Ovary (tissue), 7 donors: Measurements from ENCODE around the genes HYKK and CTSH.

DNA sequence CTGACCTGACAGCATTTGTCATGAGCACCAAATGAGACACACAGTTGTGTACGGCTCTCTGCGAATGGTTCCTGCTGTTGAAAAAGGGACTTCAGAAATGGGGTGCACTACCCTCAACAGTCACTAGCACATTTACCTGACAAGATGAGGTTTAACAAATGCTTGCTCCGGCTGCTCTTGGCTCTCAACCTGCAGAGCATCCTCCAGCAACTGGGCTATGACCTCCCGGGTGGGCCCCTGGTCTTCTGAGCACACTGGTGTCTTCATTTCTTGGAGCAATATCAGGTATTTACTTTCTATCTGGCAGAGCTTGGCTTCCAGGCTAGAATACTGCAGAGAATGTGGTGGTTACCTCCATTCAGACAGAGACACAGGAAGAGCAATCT, 61.1 kb downstream of the TBC1D2B start:
- PRO-cap, 7 experiments: no peak in any of the 7 experiments
- RAMPAGE, long total RNA, 2 experiments: no peak in any of the 2 experiments

DNA sequence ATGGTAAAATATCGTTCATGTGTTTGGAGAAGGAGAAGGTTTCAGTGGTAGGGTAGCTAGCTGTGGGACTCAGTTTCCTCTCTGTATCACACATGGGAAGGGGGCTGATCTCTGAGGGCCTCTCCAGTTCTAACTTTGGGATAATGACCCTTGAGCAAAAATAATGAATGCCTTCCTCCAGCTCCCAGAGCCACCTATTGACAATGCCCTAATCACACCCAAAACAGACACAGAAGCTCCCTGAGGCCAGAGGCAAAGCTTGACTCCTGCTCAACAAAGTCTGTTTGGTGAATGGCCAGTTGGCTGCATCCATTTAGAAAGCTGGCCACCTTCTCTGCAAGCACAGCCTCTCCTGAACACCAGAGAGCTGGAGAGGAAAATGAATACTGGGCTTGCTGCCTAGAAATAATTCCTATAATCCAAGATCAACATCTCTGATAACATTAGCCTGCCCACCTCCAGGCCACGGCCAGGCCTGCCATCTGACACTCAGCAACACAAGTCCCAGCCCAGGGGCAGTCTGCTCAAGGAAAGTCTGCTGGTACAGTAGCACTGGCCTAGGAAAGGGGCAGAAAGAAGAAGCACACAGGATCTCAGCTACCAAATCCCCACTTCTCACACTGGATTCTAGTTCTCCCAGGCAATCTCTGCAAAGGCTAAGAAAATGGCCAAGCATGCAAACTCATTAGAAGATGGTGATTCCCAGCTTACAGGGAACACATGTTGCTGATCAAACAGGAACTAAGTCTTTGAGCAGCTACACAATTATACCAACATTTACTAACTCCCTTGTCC, 10.2 kb downstream of the TBC1D2B start:
- PRO-cap, 7 experiments: no peak in any of the 7 experiments
- RAMPAGE, long total RNA, 2 experiments: no peak in any of the 2 experiments

DNA sequence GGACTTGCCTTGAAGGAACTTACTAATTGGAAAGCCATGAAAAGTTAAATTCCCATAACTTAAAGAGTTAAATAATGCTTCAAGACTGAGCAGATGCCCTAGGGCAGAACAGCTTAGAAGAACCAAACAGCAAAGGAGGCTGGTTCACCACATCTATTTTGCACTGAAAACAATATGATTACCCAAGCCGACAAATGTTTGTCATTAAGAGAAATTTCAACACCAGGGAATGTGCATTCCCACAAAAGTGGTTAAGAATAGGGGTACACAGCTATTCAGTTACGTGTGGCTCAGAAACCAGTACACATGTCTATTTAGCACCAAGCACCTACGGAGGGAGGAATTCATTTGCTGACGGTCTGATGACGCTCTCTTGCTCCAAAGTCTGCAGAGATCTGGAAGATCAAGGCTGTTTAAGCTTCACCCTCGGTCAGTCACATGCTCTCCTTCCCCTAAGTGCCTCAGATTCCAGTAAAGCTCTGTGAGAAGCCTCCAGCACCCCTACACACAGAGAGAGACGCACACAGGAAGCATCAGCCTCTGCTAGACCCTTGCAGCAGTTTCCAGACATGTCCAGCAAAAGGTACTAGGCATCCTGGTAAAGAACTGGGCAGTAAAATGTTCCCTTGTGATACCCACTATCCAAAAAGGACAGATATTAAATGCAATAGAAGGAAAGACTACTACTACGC, 5.0 kb downstream of the TBC1D2B start:
- PRO-cap, 7 experiments: peak in 7 of 7 experiments; most common plus-strand start position 502 of the sequence (in 6); most common minus-strand start position 387 of the sequence (in 2)
- RAMPAGE, long total RNA, 2 experiments: start-site peak on the plus strand in 1 of 2 experiments, centred at position 511 of the sequence, 15 reads per replicate

- PRO-cap, 7 experiments: no peak in any of the 7 experiments
- RAMPAGE, long total RNA, 2 experiments: no peak in any of the 2 experiments
Measured at GRCh38 chr15:78082351-78082825, 4.9 kb upstream of the TBC1D2B start.

DNA sequence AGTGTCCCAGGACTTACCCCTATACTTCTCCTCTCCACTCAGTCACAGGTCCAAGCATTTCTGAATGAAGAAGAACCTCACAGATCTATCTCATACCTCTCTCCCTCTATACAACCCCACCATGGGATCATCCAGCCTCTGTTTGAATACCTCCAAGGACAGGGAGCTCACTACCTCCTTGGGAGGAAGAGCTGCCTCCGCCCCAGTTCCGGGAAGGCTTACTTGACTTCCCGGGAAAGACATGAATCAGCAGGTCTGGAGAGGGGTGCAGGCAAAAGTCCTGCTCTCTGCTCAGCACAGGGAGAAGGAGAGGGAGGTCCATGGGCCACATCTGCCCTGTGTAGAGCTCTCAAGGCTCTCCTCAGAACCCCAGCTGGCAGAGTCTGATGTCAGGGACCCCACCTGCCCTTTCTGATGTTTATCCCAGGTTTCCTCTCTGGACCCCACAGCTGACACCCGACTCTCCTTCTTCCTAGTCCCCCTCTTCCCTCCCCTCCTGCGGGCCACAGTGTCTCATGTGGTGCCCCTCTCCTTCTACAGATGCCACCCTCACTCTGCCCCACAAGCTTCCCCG, 7.1 kb upstream of the SKIC8 start:
- PRO-cap, 7 experiments: no peak in any of the 7 experiments
- RAMPAGE, long total RNA, 2 experiments: no peak in any of the 2 experiments

DNA sequence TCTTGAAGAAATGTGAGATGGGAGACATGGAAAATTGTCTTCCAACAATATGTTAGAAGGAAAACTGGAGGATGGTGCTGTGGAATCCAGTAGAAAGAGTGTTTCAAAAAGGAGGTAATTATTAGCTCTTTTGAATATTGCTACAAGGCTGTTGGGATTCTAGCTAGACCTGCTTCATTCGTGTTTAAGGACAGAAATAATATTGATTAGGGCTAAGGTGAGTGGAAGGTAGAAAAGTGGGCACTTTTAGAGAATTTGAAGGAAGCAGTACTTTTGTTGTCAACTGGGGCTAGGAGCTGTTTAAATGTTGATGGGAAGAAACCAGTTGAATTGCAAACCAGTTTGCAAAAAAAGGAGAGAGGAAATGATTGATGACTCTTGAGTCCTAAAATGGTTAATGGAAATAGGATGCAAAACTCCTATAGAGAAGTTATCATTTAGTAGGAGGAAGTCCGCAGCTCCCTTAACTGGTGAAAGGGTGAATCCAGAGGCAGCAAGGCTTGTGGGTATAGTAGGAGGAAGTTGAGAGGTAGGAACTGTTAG, 15.2 kb downstream of the IREB2 start:
- PRO-cap, 7 experiments: no peak in any of the 7 experiments
- RAMPAGE, long total RNA, 2 experiments: no peak in any of the 2 experiments

GRCh38 chr15:78507085-78507746, at the start of gene HYKK:
TSS of gene HYKK (plus strand) at chr15:78507577.
- PRO-cap, 7 experiments: peak in 7 of 7 experiments; most common plus-strand start chr15:78507383 (in 2); most common minus-strand start chr15:78507266 (in 6)
- RAMPAGE, long total RNA, 2 experiments: start-site peak on the plus strand in 2 of 2 experiments, at chr15:78507556-78507594 at its widest, 112 to 185 reads per replicate

- PRO-cap, 7 experiments: no peak in any of the 7 experiments
- RAMPAGE, long total RNA, 2 experiments: no peak in any of the 2 experiments
Measured at GRCh38 chr15:78549274-78549925, 9.2 kb downstream of the PSMA4 start.

GRCh38 chr15:78619665-78620676, 825 bp downstream of the CHRNA3 start:
- PRO-cap, 7 experiments: no peak in any of the 7 experiments
- RAMPAGE, long total RNA, 2 experiments: no peak in any of the 2 experiments

GRCh38 chr15:78943527-78944197, 1.2 kb downstream of the CTSH start:
- PRO-cap, 7 experiments: no peak in any of the 7 experiments
- RAMPAGE, long total RNA, 2 experiments: no peak in any of the 2 experiments

- PRO-cap, 7 experiments: peak in 7 of 7 experiments; most common plus-strand start chr15:78945198 (in 4); most common minus-strand start chr15:78945046 (in 7)
- RAMPAGE, long total RNA, 2 experiments: start-site peak on the minus strand in 2 of 2 experiments, at chr15:78944990-78945062 at its widest, 436 to 597 reads per replicate
Measured at GRCh38 chr15:78944691-78945584, at the start of gene CTSH. TSS of gene CTSH (minus strand) at chr15:78945046.

DNA sequence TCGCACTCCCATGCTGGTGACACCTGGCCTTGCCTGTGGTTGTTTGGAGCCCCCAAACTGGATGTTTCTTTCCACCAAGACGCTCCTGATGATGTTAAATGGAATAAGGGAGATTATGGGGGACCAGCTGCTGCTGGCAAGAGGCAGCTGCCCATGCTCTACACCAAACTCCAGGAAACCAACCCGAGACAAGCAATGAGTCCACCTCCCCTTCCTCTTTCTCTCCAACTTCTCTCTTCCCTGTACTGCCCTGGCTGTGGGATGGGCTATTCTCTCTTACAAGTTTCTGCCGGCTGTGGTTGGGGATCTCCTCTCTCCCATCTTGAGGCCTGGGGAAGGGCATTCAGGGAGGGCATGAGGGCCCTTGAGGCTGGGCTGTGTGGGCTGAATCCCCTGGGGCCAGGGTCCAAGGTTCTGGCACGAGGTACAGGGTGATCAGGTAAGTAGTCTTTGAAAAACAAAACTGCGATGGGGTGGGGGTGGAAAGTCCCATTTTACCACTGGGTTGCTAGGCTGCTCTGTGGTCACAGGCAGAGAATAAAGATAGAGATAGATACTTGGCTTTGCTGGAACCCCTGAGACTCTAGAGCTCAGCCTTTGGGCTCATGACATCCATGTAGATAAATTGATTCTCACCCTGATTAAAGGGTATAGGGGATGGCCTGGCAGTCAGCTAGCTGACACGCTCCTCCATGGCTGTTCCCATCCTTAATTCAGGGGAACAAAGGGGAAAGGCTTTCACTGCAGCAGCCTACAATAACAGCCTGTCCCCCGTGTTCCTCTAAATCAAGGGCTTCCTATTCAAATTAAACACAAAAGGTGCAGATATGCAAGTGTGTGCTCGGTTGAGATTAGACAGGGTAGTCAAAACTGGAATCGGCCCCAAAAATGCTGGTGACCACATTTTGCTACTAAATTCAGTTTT, 32.4 kb upstream of the CTSH start:
- PRO-cap, 7 experiments: no peak in any of the 7 experiments
- RAMPAGE, long total RNA, 2 experiments: no peak in any of the 2 experiments

DNA sequence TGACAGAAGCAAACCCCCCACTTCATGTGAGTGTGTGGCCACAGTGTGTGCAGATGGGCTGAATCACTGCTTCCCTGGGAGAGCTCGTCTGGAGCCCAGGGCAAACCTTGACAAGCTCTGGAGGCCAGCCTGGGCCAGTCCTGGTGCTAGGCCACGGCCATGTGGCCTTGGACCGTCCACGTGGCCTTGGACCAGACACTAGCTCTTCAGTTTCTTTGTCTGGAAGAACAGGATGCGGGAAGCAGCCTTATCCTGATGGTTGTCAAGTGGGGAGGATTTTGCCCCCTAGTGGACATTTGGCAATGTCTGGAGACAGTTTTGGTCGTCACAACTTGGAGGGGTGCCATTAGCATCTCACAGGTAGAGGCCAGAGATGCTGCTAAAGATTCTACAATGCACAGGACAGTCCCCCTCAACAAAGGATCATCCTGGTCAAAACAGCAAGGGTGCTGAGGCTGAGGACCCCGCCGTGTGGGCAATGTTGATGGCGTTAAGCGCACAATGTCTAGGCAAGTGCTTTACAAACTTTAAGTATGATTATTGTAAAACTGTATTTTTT, 34.8 kb upstream of the CTSH start:
- PRO-cap, 7 experiments: no peak in any of the 7 experiments
- RAMPAGE, long total RNA, 2 experiments: no peak in any of the 2 experiments

- PRO-cap, 7 experiments: no peak in any of the 7 experiments
- RAMPAGE, long total RNA, 2 experiments: no peak in any of the 2 experiments
Measured at GRCh38 chr15:78985876-78986331, 41.1 kb upstream of the CTSH start.

DNA sequence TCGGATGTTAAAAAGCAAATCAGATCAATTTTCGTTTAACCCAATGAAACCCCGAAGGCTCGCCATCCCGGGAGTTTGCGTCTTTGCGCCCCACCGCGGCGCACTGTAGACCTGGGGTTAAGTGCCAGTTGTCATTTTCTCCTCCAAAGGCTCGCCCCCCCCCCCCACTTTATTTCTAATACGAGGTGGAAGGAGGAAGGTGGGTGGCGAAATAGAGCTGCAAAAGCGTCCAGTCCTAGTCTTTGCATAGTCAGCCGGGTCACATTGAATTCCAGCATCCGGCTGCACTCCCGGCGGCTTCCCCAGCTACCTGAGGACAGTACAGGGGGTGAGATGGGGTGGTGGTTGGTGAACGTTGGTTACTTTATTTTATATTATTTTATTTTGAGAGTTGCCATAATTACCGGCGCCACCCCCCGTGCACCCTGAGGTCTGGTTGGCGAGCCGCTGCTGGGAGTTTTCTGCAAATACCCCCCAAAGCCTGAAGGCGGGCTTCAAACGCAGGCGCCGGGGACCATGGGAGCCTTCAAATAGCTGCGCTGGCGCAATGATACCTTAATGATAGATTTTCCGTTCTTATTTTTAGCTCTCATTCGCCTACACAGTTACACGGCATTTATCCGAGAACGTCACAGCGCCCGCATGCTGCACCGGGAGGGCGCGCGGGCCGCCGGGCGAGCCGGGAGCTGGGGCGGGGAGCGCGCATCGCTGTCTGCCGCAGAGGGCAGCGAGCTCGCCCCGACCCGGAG, 605 bp upstream of the RASGRF1 start:
- PRO-cap, 7 experiments: no peak in any of the 7 experiments
- RAMPAGE, long total RNA, 2 experiments: no peak in any of the 2 experiments

DNA sequence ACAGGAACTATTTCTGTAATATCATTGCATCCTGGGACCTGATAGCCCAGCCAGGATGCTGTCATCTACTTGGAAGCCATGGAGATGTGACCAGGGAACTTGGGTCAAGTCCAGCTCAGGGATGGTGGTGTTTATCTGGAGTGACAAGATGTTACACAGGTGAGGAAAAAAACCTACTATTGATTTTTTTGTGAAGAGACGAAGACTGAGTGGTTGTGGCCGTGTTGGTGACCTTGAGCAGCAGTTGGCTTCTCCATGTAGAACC, 46.6 kb upstream of the ANKRD34C start:
- PRO-cap, 7 experiments: peak in 7 of 7 experiments; most common plus-strand start position 186 of the sequence (in 7)
- RAMPAGE, long total RNA, 2 experiments: no peak in any of the 2 experiments

GRCh38 chr15:79243760-79244175, 38.8 kb upstream of the ANKRD34C start:
- PRO-cap, 7 experiments: no peak in any of the 7 experiments
- RAMPAGE, long total RNA, 2 experiments: no peak in any of the 2 experiments

GRCh38 chr15:79918077-79918808, 21.4 kb upstream of the MTHFS start:
- PRO-cap, 7 experiments: no peak in any of the 7 experiments
- RAMPAGE, long total RNA, 2 experiments: no peak in any of the 2 experiments

- PRO-cap, 7 experiments: peak in 2 of 7 experiments; most common plus-strand start chr15:79968465 (in 1)
- RAMPAGE, long total RNA, 2 experiments: no peak in any of the 2 experiments
Measured at GRCh38 chr15:79967589-79968723, 3.0 kb downstream of the BCL2A1 start.

DNA sequence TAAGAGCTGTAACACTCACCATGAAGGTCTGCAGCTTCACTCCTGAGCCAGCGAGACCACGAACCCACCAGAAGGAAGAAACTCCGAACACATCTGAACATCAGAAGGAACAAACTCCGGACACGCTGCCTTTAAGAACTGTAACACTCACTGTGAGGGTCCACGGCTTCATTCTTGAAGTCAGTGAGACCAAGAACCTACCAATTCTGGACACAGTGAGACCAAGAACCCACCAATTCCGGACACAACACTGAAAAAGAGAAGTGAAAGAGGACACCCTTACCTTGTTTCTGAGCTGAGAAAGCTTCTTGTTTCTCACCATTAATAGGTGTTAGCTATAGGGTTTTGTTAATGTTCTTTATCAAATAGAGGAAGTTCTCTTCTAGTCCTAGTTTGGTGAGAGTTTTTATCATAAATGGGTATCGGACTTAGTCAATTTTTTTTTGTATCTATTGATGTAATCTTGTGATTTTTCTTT, 41.9 kb upstream of the ZFAND6 start:
- PRO-cap, 7 experiments: no peak in any of the 7 experiments
- RAMPAGE, long total RNA, 2 experiments: no peak in any of the 2 experiments